MCF 10A (cell line): Measurements from ENCODE around the genes H2BW1, ZCCHC18 and IL1RAPL2.

DNA sequence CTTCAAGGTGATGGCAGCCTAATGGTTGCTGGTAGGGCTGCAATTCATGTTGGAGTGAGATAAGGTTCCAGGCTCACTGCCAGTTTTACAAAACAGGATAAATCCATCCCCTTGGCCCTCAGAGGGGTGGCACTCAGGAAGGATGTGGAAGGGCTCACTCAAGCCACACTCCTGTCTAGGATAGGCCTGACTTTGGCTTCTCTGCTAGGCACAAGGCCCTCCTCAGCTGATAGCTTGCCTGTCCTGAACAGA lies 3.8 kb downstream of the TCEAL9 start:
- PRO-cap: no peak

DNA sequence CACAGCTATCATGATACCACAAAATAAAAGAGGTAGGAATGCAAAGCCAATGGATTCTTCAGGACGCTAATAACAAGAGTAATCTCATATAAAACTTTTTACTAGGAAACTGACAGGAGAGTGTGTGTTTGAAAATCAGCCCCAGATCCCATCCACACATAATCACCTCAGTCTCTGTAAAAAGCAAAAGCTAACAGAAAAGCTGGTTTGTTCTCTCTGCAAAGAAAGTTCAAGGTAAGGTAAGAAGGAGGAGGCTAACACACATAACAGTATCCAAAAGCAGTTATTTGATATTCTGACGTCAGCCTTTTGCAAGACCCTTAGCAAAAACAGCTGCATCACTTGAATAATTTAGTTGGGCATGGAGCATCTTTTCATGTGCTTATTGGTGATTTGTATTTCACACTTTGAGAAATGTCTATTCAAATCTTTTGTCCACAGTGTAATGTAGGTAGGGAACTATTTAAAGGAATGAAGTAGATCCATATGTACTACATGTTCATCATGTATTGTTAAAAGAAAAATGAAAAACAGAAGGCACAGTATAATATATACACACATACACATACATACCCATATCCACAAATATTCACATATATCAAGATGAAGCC lies 5.5 kb downstream of the TCEAL9 start:
- PRO-cap: no peak
- RRBS: no CpG with 5 or more reads among the region's 2 CpGs

GRCh38 chrX:103372989-103373392 lies 3.3 kb upstream of the BEX3 start:
- PRO-cap: no peak
- RRBS: no CpG with 5 or more reads among the region's 1 CpG

GRCh38 chrX:103685131-103685403 lies 1.4 kb downstream of the MORF4L2 start:
- PRO-cap: no peak

GRCh38 chrX:103718084-103718599 lies 7.4 kb downstream of the TMEM31 start:
- PRO-cap: no peak
- RRBS: no CpG with 5 or more reads among the region's 5 CpGs

DNA sequence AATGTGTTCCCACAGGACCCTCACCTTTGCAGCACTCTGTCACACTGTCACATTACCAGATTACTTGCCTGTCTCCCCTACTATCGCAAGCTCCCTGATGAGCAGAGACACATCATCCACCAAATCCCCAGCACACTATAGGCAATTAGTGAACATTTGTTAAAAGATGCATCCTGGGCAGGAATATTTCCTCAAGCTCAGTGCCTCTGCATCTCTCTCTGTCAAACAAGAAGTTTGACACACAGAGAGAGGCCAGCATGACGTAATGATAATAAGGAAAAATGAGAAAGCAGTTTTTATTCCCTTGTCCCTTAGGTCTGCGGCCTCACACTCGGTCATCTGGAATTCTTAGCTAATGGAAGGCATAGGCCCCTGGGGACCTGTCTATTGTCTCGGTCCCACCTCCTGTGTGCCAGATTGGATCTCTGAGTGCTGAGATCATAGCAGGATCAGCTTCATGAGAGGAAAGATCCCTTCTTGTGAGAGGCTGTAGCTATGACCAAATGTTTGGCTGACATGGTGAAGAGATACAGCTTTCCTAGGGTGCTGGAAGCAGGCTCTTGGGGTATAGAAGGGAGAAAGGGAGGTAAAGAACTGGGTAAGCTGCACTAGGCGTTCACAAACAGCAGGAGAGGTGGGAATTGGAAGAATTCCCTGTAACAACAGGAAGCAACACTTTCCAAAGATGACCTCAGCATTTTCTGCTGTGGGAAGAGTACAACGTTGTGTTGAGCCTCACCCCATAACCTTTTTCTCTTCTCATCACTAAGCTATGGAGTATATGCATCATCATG lies 20.1 kb downstream of the TMEM31 start:
- PRO-cap: bidirectional peak, plus-strand start outside the sequence, minus-strand start at position 596 of the sequence
- RRBS: no CpG with 5 or more reads among the region's 7 CpGs

DNA sequence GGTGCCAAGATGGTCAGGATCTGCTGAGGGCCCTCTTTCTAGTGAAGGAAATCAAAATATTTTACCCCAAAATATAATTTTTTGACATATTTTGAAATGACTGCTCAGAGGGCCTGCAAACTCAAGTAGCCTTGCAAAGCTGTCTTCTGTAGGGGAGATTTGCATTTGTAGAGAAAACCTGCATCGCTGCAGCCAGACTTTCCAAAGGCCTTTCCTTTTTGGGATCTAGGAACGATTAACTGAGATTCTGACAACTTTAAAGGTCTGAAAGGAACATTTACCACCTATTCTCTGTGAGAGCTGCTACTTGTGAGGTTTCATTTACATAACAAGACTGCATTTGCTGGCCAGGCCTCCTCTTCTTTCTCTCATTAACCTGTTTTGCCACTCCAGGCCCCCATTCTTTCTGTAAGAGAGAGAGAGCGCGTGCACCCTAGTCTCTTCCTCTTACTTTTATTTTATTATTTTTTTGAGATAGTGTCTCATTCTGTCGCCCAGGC lies 31.5 kb downstream of the TMEM31 start:
- PRO-cap: no peak
- RRBS: no CpG with 5 or more reads among the region's 5 CpGs

- PRO-cap: no peak
- RRBS: no CpG with 5 or more reads among the region's 17 CpGs
Observed at GRCh38 chrX:104013657-104014103, at the start of gene H2BW1. H2BW1 (minus strand) TSS chrX:104013708.

GRCh38 chrX:104112127-104113117 lies at the start of gene ZCCHC18:
ZCCHC18 (plus strand) TSS chrX:104112523.
- PRO-cap: no peak
- RRBS: 25% methylated on average over 21 of the region's 83 CpGs

GRCh38 chrX:104565869-104566551 lies at the start of gene IL1RAPL2:
IL1RAPL2 (plus strand) TSS chrX:104566199.
- PRO-cap: no peak
- RRBS: no CpG with 5 or more reads among the region's 35 CpGs

GRCh38 chrX:106007598-106008431 lies 30.7 kb downstream of the SERPINA7 start:
- PRO-cap: no peak
- RRBS: no CpG with 5 or more reads among the region's 4 CpGs

DNA sequence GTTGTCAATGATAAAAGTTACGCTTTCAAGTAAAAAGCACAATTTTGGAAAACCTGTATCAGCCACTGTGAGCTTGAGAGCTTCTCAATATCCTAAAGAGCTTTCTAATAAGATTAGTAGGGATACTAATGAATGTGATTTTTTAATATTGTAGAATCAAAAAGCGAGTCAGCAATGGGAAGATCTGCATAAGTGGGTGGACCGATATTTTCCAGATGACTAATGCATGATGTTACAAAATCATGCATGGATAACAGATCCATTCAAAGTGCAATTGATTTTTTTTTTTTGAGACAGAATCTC lies 7.4 kb upstream of the CLDN2 start:
- PRO-cap: no peak
- RRBS: no CpG with 5 or more reads among the region's 3 CpGs

- PRO-cap: no peak
- RRBS: no CpG with 5 or more reads among the region's 2 CpGs
Observed at GRCh38 chrX:106940548-106941036, 20.4 kb downstream of the CLDN2 start.

DNA sequence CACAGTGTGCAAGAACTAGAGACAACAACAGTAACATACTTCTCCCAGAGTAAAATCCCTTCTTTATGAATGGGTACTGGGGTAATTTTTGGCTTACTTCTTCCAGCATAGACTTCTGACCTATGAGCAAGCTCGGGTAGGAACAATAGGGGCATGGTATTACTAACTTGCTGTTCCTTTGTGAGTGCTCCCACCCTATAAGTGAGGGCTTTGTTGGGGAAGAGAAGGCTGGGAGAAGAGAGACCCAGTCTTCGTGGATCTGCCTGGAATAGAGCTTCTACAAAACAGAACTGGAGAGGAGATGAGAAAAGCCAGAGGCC lies 30.2 kb downstream of the CLDN2 start:
- PRO-cap: no peak
- RRBS: no CpG with 5 or more reads among the region's 2 CpGs

- PRO-cap: bidirectional peak, plus-strand start at chrX:107205893, minus-strand start at chrX:107205869
- RRBS: 26% methylated on average over 6 of the region's 33 CpGs
Observed at GRCh38 chrX:107205610-107206194, 531 bp downstream of the NUP62CL start.

DNA sequence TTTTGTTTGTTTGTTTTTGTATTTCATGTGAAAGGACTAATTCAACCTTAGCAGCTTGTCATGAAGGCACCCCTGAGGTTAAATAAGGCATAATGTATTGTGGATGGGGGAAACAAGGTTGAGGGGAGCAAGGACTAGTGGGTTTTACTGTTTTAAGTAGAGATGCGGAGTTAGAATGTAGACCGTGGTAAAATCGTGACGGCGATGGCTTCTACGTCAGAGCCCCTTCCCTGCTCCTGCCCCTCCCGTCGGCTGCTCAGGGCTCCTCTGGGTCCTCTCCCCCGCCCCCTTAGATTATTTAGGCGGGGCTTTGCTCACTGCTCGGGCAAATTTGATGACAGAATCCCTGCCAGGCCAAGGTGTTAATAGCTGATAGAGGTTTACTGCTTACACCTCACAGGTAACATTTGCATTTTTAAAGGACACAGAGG lies 2.2 kb downstream of the FRMPD3 start:
- PRO-cap: no peak
- RRBS: no CpG with 5 or more reads among the region's 11 CpGs

- PRO-cap: no peak
- RRBS: no CpG with 5 or more reads among the region's 2 CpGs
Observed at GRCh38 chrX:107683024-107683537, 54.8 kb downstream of the PRPS1 start.

- PRO-cap: no peak
- RRBS: no CpG with 5 or more reads among the region's 3 CpGs
Observed at GRCh38 chrX:107700281-107700719, 72.0 kb downstream of the PRPS1 start.

GRCh38 chrX:107738529-107739244 lies 36.9 kb downstream of the TSC22D3 start:
- PRO-cap: no peak
- RRBS: 53% methylated on average over 5 of the region's 12 CpGs

- PRO-cap: no peak
- RRBS: no CpG with 5 or more reads among the region's 25 CpGs
Observed at GRCh38 chrX:107742734-107743258, 32.8 kb downstream of the TSC22D3 start.